CMK (cell line): ENCODE measurements around a stretch of chr22.

- RRBS = no CpG with 5 or more reads among the region's 17 CpGs
These were observed 55.9 kb downstream of the SBF1 start for GRCh38 chr22:50418637-50419615.

DNA sequence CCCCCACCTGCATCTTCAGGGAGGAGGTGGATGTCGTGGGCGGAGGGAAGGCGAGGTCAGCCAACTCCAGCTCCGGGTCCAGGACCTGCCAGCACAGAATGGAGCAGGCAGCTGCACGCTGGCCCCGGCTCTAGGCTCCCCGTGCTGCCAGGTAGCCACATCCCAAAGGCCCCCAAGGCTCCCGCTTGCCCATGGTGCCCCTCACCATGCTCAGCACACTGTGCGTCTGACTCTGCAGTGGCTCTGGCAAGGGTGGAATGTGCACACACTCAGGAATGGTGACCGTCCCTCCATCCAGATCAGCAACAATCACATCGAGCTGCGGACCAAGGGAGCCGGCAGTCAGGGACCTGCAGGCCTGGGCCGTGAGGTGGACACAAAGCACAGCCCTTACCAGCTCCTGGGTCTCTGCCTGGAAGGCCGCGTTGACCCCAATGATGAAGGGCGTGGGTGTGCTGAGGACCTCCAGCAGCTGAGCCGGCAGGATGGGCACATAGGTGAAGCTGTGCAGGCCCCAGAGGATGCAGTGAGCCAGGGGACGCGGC lies 9.0 kb downstream of the SBF1 start:
- RRBS = 96% methylated on average over 3 of the region's 20 CpGs

- RRBS = no CpG with 5 or more reads among the region's 11 CpGs
These were observed 2.1 kb downstream of the SCO2 start for GRCh38 chr22:50523354-50523651.

- RRBS = 1% methylated on average over 22 of the region's 46 CpGs
These were observed 554 bp downstream of the SCO2 start for GRCh38 chr22:50524685-50525403.

GRCh38 chr22:50528065-50529081 lies 1.4 kb downstream of the TYMP start:
- RRBS = no CpG with 5 or more reads among the region's 17 CpGs

- RRBS = no CpG with 5 or more reads among the region's 24 CpGs
These were observed 314 bp downstream of the SYCE3 start for GRCh38 chr22:50562407-50562802.

- RRBS = no CpG with 5 or more reads among the region's 19 CpGs
These were observed 13.0 kb downstream of the MAPK8IP2 start for GRCh38 chr22:50613468-50614080.

DNA sequence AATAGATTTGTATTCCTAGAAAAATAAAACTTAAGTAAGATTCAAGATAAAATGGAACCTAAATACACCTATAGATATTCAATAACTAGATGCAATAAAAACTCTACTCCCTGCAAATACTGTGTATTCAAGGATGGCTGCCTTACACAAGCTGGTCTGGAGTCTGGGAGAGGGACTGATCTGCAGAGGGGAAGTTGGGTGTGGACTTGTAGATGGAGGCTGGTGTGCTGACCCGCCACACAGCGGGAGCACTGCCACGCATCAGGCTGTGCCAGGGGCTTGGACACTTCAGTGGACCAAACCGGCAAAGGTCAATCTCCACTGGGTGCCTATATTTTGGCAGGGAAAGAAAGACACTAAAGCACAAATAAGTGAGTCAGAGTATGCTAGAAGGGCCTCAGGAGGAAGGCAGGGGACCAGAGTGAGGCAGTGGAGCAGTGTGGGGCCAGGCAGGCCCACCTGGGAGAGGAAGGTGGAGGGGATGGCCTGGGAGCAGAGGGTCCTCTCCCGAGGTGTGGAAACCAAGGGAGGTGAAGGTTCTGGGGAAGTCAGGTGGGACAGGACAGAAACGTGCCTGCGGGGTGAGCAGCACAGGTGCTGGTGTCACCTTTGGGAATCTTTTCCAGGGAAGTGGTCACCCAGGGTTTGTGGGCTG lies 42.6 kb upstream of the ARSA start:
- RRBS = no CpG with 5 or more reads among the region's 7 CpGs

- RRBS = no CpG with 5 or more reads among the region's 23 CpGs
These were observed 34.1 kb upstream of the ACR start for GRCh38 chr22:50703793-50704336.